HL-60 (cell line): ENCODE data around the genes GPBAR1 and AAMP.

GRCh38 chr2:216700230-216700632 is 4.9 kb upstream of the IGFBP5 start:
- RRBS: no CpG with 5 or more reads among the region's 2 CpGs

- RRBS: no CpG with 5 or more reads among the region's 2 CpGs
Observed at GRCh38 chr2:216870560-216870871, 10.7 kb upstream of the TNP1 start.

DNA sequence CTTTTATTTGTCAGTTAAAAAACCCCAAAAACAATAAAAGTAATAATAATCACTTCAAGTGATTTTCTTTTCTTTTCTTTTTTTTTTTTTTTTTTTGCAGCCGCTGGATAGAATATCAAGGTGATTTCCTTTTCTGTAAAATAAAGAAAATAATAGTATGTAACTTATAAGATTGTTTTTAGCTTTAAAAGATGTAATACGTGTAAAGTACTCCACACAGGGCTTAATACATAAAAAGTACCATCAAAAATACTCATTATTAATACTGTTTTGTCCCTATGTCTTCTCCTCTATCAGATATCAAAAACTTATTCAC is 314.5 kb upstream of the TNP1 start:
- RRBS: no CpG with 5 or more reads among the region's 2 CpGs

DNA sequence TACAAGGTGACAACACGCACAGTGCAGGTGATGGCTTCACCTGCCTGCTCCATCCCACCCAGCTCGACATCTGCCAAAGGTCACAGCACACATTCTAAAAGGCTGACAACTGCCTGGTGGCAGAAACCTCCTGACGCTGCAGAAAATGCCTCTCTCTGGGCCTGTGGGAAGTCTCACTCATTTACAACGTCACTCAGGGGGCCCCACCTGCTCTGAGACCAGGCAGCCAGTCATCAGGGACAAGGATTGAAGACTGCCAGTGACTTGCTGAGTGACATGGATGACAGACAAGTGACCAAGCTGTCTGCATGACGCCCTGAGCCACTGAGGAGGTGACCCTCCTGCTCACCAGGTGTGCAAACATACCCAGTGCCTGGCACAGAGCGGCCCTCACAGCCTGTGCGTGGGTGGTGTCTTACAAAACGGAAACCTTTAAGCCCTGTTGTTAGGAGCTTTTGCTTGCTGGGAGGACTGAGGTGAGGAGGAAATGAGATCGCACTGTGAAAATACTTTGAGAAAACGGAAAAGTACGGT is 392.4 kb downstream of the TNS1 start:
- RRBS: no CpG with 5 or more reads among the region's 11 CpGs

DNA sequence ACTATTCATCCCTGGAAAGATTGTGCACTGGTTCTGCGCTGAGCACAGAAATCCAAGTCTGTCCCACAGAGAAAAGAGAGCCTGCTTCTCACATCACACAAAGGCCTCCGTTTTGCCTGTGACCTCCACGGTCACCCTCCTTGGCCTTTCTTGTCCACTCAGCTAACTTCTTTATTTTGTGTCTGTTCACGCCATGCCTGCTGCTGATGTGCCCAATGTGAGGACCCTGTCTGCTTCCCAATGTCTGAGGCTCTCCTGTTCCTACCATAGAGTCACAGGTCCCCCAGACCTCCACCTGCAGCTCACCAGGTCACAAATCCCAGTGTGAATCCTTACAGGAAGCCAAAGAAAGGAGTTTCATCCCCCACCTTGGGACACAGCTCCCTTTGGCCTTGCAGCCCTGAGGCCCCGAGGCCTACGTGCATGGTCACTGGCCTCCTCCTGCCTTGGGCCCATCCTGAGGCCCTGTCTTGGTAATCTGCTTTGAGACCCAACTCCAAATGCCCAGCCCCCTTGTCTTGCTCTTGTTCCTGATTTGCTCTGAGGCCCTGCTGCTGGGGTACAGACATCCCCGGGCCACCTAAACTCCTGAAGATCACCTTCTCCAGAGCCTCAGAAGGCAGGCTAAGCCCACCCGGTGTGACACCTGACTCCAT is 255.0 kb downstream of the TNS1 start:
- RRBS: 94% methylated on average over 2 of the region's 8 CpGs

- RRBS: no CpG with 5 or more reads among the region's 17 CpGs
Observed at GRCh38 chr2:217827254-217828323, 175.2 kb downstream of the TNS1 start.

GRCh38 chr2:217841661-217841955 is 161.2 kb downstream of the TNS1 start:
- RRBS: no CpG with 5 or more reads among the region's 1 CpG

DNA sequence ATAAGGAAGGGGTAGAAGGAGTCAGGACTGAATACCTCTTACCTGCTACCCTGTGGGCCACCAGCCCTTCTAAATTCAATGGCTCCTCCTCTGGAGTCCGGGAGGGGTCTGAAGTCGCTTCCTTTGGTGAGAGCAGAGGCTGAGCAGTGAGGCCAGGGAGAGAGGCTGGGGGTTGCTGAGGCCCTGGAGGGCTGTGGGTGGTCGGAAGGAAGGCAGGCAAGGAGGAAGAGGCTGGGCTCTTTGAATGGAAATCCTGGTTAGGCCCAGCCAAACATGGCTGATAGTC is 155.4 kb downstream of the TNS1 start:
- RRBS: no CpG with 5 or more reads among the region's 3 CpGs

DNA sequence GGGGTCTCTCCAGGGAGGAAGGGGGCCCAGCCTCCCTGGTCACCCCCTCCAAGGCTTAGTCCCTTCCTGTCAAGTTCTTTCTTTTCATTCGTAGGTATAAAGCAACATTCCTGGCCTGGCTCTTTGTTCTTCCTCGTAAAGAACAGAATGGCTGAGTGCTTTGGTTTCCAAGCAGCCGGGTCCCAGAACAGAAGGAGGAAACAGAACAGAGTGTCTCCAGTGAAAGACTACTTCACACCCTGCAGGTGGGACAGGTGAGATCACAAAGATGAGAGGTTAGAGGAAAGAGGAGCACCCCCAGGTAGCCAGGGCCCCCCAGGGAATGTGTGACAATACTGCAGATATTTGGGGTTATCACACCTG is 139.8 kb downstream of the TNS1 start:
- RRBS: no CpG with 5 or more reads among the region's 3 CpGs

DNA sequence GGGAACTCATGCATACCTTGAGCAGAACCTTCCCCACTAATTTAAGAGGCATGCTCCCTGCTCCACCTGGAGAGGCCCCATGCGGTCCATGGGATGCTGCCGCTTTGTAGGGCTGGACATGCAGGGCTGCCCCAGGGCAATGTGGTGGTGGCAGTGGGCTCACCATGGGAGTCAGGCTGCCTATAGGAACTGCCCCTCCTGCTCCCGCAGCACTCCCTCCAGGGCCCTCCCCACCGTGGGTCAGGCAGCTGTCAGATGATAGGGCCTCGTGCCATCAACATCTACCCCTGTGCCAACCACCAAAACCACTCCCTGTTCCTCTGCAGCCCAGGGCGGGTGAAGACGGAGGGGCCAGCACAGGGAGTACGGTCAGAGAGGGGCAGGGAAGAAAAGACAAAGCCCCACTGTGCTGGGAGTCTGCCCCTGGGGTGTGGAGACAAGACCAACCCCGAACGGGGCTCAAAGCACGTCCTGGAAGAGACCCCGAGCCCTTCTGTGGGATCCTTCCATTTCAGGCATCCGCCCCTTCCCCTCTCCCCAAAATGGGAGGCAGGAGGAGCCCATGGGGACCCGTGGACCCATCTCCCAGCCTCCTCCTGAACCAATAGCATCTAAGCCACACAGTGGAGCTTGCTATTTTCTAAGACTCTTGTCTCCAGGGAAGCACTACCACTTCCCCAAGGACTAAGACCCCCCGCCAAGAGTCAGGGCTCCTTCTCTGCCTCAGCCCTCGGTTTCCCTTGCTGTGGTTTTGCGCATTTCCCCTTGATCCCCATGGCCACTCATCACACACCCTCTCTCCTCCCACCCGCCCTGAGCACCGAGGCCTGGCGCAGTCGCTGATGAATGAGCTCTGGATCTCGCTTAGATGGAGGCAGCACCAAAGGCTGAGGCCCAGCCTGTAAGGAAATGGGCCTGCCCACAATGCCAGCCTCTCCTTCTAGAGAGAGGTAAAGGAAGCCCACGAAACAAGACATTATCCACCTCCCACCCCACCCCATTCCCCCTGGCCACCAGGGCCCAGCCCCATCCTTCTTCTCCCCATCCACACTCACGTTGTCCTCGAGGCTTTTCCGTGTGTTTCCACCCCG is 97.2 kb downstream of the TNS1 start:
- RRBS: no CpG with 5 or more reads among the region's 27 CpGs

GRCh38 chr2:217915668-217916210 is 87.1 kb downstream of the TNS1 start:
- RRBS: no CpG with 5 or more reads among the region's 10 CpGs

DNA sequence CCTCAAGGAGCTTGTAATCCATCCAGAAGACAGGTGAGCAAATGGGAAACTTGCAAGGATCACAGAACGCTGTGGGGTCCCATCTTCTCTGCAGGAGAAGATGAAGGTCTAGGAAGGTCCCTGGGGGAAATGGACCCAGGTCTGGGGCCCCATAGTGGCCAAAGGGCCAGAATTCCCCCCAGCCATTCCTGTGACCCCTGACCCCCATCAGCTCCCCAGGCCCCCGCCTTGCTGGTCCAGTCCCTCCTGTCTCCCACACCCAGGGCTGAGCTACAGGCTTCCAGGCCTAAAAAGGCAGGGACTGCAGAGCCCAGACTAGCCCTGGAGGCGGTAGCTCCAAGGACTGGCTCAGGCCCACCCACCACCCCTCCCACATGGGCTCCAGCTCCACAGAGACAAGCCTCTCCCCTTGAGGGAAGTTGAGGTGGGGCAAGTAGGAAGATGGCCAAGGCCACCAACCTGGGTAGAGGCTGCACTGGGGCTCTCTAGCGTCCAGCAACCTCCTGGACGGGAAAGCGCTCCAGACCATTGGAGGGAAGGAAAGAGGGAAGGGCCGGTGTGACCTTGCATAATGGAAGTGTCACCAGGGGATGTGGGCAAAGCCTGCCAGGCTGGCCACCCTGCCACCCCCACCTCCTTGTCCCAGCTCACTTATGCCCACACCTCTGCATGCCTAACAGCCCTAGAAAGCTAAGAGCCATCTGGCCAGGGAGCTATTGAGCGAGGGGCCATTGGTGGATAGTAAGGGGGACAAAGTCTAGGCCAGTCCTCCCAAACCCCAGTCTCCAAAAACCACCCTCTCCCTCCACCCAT is 63.1 kb downstream of the TNS1 start:
- RRBS: no CpG with 5 or more reads among the region's 8 CpGs

DNA sequence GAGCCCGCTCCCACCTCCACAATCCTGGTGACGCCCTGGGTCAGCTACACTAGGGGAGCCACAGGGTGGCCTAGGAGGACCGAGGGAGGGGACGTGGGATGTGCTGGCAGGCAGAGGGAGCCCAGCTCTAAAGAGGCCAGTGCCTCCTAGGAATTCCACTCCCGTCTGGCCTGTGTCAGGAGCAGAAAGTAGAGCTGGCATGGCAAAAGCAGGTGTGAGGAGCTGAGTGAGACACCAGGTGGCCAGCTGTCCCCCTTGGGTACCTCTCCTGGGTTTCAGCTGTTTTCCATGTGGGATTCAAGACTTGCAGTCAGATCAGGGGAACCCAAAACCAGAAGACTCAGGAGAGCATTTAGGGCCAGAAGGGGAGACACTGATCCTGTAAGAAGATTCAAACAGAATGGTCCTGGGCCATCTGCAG is 49.1 kb downstream of the TNS1 start:
- RRBS: no CpG with 5 or more reads among the region's 5 CpGs

GRCh38 chr2:218260589-218261355 is at the start of gene GPBAR1:
GPBAR1 (plus strand) TSS chr2:218261015.
- RRBS: no CpG with 5 or more reads among the region's 9 CpGs

- RRBS: no CpG with 5 or more reads among the region's 26 CpGs
Observed at GRCh38 chr2:218269405-218269970, 449 bp downstream of the AAMP start.

- RRBS: 4% methylated on average over 24 of the region's 59 CpGs
Observed at GRCh38 chr2:218269971-218270627, at the start of gene AAMP. AAMP (minus strand) TSS chr2:218270137.

DNA sequence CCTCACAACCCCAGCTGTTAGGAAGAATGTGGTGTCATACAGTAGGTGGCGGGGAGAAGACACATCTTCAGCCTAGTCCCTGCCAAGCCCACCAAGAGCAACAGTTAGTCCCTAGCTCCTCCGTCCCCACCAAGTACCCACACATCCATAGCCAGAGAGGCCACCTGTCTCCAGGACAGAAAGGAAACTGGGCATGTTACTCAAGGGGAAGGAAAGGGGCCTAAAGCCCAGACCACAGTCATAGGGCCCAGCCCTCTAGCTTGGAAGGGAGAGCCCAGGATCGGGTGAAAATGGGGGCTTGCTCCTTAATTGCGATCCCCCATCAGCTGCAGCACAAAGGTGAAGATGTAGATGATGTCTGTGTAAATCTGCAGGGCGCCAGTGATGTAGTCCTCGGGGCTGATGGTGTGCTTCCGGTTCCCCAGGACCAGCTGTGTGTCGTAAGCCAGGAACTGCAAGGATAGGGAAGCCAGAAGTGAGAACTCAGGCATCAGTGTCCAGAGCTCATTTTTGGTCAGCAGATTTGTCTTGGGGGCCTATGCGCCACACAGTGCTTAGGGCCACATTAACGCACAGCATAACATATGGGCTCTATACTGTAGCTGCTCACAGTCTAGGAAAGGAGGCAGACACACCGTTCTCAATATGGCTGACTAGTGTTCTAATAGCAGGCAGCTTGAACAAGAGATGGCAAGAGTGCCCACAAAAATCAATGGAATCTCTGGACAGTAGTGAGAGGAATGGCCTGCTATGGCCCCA is 5.0 kb downstream of the PNKD start:
- RRBS: no CpG with 5 or more reads among the region's 11 CpGs

DNA sequence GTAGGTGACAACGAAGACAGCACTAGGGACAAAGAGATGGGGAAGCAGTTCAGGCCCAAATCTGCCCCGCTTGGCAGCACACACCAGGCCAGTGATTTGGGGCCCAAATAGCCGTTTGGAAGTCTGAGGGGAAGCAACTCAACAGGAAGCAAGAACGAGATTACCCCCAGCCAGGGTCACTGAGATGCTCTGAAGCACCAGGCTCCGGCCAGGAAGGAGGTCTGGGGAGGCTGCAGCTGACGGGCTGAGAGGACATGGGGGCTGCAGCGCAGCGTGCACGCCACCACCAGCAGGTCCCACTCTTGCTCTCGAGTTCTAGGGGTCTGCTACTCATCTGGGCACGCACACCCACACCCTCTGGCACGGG is 8.2 kb downstream of the PNKD start:
- RRBS: no CpG with 5 or more reads among the region's 12 CpGs

DNA sequence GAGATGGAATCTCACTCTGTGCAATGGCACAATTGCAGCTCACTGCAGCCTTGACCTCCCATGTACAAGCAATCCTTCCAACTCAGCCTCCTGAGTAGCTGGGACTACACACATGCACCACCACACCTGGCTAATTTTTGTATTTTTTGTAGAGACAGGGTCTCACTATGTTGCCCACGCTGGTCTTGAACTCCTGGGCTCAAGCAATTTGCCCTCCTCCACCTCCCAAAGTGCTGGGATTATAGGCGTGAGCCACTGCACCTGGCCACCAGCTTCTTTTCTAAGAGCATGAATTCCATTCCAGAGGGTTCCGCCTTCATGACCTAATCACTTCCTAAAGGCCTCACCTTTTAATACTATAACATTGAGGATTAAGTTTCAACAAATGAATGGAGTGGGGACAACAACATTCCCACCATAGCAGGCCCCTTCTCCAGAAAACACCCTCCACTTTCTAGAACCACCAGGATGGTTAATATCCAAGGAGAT is 2.3 kb upstream of the TMBIM1 start:
- RRBS: no CpG with 5 or more reads among the region's 3 CpGs